Measurements from ENCODE around the genes RASSF1, DOCK3 and RBM15B.

- PRO-cap, 8 experiments, result peak in 6 of 8 experiments; most common plus-strand start chr3:50255128 (in 3); most common minus-strand start chr3:50255017 (in 4)
Measured at GRCh38 chr3:50254561-50255411, 14.2 kb upstream of the SEMA3B start.

GRCh38 chr3:50256493-50257301 lies 12.2 kb upstream of the SEMA3B start:
- PRO-cap, 8 experiments, result peak in 1 of 8 experiments; most common plus-strand start chr3:50256726 (in 1)

GRCh38 chr3:50262767-50264058 lies 5.7 kb upstream of the SEMA3B start:
- PRO-cap, 8 experiments, result peak in 6 of 8 experiments; most common plus-strand start chr3:50263355 (in 3)

GRCh38 chr3:50334267-50335167 lies 6.1 kb downstream of the RASSF1 start:
- PRO-cap, 8 experiments, result peak in 3 of 8 experiments; most common minus-strand start chr3:50334722 (in 2)

GRCh38 chr3:50340120-50340531 lies 510 bp downstream of the RASSF1 start:
- PRO-cap, 8 experiments, result peak in 6 of 8 experiments; most common plus-strand start chr3:50340363 (in 6); most common minus-strand start chr3:50340501 (in 1)

GRCh38 chr3:50340532-50341525 lies at the start of gene RASSF1:
Gene RASSF1 (minus strand): TSS chr3:50340836.
- PRO-cap, 8 experiments, result peak in 8 of 8 experiments; most common plus-strand start chr3:50341242 (in 6); most common minus-strand start chr3:50340564 (in 6)

- PRO-cap, 8 experiments, result no peak in any of the 8 experiments
Measured at GRCh38 chr3:50357411-50357995, 1.8 kb downstream of the TMEM115 start.

- PRO-cap, 8 experiments, result no peak in any of the 8 experiments
Measured at GRCh38 chr3:50530233-50530989, 27.0 kb upstream of the CACNA2D2 start.

GRCh38 chr3:50605886-50606601 lies 5.5 kb downstream of the CISH start:
- PRO-cap, 8 experiments, result no peak in any of the 8 experiments

- PRO-cap, 8 experiments, result peak in 8 of 8 experiments; most common plus-strand start chr3:50617696 (in 7); most common minus-strand start chr3:50617412 (in 7)
Measured at GRCh38 chr3:50617273-50617893, 432 bp downstream of the MAPKAPK3 start.

DNA sequence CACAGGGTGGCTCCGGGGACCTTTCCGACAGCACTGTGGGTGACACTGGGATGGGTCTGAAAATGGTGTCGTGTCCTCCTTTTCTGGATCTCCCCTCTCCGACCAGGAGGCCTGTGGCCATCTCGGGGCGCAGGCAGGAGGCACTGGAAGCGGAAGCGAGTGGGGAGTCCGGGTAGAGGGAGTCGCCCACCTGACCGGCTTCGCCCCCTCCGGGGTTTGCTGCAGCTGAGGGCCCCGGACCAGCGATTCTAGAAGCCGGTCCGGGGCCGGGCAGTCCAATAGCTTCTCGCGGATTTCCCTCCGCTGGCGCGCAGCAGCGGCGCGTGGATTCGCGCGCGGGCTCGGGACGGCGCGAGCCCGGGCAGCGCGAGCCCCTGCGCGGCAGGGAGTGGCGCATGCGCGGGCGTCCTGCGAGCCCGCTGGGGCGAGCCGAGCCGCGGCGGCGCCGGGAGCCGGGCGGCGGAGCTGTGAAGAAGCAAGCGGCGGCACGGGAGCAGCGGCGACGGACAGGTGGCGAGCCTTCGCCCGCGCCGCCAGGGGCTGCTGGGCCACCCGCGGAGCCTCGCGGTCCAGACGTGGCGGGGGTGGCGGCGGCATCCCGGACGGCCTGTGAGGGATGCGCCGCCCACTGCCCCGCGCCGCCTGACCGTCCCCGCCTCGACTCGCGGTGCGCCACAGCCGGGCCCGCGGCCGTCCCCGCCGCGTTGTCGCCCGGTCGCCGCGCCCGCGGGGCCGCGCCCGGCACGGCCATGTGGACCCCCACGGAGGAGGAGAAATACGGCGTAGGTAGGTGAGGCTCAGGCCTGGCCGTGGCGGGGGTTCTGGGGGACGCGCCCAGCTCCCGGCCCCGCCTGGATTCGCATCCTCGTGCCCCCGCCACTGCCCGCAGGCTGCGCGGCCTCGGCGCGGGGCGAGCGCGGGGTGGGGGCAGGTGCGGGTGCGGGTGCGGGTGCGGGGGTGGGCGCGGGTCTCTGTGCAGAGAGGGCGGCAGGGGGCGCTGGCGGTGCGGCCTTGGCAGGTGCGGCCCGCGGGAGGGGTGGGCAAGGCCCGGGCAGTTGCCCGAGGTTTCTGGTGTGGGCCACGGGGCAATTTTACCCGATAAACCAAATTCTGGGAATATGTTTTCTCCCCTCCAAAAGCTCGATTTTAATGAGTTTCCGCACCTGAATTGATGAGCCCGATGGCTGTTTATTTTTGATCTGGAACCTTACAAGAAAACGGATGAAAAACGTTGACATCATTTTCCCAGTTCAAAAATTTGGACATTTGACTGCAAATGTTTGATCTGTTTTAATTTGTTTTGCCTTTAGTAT lies at the start of gene DOCK3:
DOCK3 (plus strand) TSS at position 413 of the 1,313 bp plus-strand sequence.
- PRO-cap, 8 experiments, result peak in 5 of 8 experiments; most common plus-strand start position 316 of the sequence (in 3)

DNA sequence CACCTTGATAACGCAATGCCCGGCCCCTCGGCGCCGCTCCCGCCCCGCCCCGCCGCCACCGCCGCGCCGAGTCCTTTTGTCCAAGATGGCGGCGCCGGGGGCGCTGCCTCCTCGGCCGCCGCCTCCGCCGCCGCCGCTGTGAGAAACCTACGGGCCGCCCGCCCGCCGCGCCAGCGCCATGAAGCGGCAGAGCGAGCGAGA lies at the start of gene RBM15B:
RBM15B (plus strand) TSS at position 64 of the 201 bp plus-strand sequence.
- PRO-cap, 8 experiments, result peak in 8 of 8 experiments; most common plus-strand start position 83 of the sequence (in 8)

- PRO-cap, 8 experiments, result peak in 8 of 8 experiments; most common plus-strand start chr3:51392254 (in 3); most common minus-strand start chr3:51391906 (in 5)
Measured at GRCh38 chr3:51391423-51392526, 690 bp downstream of the RBM15B start.

DNA sequence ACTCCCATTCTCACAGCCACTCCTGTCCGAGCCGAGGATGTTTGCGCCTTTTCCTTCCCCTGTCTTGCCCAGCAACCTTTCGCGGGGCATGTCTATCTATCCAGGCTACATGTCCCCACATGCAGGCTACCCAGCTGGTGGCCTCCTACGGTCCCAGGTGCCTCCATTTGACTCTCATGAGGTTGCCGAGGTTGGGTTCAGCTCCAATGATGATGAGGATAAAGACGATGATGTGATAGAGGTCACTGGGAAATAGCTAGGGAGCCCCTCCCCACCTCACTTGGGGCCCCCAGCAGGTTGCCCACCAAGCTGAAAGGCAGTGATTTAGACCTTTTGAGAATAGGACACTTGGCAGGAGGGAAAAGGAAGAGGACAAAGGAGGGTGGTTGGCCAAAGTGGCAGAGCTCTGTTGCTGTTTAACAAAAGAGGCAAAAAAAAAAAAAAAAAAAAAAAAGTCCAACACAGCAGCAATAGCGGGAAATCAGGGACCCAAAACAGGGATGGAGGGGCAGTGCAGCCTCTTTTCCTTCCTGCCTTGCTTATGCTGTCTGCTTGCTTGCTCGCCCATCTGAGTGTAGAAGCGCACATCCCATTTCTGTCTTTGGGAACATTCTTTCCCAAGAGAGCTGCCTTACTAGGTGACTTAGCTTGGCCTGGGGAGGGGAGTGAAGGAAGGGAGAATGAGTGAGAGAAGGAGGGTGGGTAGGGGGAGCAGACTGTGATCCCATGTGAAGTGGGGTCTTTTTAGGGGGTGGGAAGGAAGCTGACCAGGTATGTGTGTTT lies 7.7 kb upstream of the TEX264 start:
- PRO-cap, 8 experiments, result no peak in any of the 8 experiments

DNA sequence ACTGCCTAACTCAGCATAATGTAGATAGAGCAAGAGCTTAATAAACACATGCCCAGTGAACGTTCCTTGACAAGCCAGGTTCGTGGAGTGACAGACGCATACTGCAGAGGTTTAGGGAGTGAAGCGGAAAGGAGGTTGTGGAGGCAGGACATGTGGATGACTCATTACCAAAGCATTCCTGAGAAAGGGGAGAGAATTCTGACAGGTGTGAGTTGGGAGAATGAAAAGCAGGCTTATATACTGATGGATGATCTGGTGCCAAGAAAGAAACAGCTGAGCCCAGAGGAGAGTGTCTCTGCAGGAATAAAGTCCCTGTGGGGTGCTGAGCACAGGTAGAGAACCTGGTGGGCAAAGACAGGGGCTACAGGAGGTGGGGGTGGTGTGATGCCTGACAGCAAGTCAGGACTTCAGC lies 2.3 kb upstream of the RPL29 start:
- PRO-cap, 8 experiments, result no peak in any of the 8 experiments

DNA sequence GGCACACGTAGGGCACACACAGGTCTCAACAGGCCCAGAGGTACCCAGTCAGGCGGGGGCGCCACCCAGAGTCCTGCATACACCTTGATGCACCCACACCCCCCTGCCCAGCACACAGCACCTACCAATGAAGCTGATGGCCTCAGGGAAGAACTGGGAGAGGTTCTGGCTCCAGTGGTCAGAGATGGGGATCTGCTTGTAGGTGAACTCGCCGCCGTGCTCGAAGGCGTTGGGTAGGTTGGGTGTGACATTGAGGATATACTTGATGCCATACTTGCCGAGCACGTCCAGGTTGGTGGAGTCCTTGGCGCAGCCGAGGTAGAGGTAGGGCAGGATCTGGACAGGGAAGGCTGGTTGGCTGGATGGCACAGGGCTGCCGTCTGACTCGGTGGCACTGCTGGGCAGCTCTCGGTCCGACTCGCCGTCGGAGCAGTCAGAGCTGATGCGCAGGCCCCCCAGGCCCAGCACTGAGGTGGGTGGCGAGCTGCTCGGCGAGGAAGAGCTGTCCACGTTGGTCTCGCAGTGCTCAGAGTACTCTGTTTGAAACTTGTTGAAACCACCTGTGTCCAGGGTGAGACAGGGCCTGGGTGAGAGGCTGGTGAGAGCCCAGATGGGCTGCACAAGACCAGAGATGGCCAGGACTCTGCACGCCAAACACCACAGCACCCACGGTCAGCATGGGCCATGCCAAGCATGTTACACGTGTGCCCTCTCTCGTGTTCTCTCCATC lies 2.4 kb downstream of the DUSP7 start:
- PRO-cap, 8 experiments, result no peak in any of the 8 experiments

GRCh38 chr3:52064696-52065941 lies 8.7 kb upstream of the DUSP7 start:
- PRO-cap, 8 experiments, result no peak in any of the 8 experiments

DNA sequence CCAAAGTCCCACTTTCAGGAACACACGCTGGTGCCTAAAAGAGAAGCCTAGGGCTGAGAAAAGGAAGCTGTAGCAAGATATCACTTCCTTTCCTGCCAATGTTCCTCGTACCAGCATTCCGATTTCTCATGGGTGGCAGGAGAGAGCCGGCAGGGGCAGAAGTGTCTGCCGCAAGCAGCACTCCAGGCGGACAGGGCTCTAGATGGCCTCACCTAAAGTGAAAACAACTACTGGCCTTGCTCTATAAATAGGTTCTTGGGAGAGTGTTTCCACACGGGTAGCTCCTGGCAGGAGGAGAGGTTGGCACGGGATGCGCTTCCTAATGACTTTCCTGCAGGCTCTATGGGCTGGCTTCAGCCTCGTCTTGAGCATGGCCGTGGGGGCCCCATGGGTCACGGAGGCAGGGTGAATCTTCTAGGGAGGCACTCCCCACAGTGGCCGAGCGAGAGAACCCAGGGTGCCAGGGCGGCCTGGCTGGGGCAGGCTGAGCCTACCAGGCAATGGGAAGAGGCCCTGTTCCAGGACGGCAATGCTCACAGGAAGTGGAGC lies 14.4 kb upstream of the DUSP7 start:
- PRO-cap, 8 experiments, result no peak in any of the 8 experiments

GRCh38 chr3:52089969-52090748 lies 33.8 kb upstream of the DUSP7 start:
- PRO-cap, 8 experiments, result no peak in any of the 8 experiments

DNA sequence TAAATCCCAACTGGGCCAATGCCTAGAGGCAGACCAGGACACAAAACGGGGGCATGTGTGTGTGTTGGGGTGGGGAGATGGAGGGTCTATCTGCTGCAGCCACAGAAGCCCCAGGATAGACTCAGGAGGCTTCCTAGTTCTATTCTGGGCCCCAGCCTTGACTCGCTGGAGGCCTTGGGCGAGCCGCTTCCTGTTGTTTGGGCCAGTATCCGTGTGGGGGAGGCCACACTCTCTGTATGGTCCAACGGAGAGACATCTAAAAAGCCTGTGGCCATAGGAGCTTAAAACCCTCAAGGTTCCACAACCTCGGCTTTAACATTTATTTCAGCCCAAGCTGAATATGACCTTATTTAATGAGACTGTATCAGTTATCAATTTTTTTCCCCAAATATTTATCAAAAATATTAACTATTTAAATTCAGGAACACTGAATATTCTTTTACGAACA lies 32.8 kb downstream of the POC1A start:
- PRO-cap, 8 experiments, result peak in 1 of 8 experiments; most common minus-strand start position 199 of the sequence (in 1)

All from peripheral blood mononuclear cell (primary cell).